Measurements from ENCODE around the genes ABI1 and RAB18.

DNA sequence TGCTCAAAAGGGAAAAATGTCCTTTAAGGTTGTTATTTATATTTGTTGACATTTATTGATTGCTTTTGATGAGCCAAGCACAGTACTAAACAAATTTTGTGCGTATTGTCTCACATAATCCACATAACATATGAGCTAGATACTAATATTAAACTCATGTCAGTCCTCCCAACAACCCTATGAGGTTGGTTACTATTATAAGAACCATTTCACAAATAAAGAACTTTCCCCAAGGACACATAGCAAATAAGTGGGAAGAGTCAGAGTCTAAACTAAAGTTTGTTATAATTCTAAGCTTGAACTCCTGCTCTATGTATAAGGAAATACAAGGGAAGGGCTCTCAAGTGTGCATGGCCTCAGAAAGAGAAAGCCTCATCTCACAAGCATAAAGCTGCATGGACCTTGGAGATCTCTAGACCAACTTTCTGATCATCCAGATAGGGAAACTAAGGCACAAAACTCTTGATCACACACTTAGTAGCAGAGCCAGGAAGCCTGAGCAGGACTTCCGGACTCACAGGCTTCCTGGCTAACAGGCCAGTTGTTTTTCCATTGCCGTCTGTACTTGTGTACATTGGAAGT lies 35.5 kb upstream of the OTUD1 start:
- PRO-cap = no peak

- PRO-cap = no peak
Observed at GRCh38 chr10:23446624-23447354, 7.9 kb downstream of the OTUD1 start.

DNA sequence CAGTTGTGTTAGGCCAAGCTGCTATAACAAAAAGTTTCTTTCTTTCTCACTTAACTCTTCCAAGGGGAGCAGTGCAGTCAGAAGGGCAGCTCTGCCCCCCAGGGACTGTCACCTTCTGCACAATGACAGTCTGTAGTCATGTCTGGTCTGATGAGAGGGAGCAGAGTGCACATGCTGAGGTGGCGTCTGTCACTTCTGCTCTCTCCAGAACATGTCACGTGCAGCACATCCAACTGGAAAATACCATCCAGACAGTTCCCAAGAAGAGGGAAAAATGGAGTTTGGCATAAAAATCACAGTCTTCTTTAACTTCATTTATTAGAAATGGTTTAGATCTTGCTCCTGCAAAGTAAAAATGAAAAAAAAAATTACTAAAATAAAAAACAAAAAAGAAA lies 11.0 kb downstream of the OTUD1 start:
- PRO-cap = no peak

- PRO-cap = no peak
Observed at GRCh38 chr10:24042023-24042581, 166.8 kb upstream of the KIAA1217 start.

DNA sequence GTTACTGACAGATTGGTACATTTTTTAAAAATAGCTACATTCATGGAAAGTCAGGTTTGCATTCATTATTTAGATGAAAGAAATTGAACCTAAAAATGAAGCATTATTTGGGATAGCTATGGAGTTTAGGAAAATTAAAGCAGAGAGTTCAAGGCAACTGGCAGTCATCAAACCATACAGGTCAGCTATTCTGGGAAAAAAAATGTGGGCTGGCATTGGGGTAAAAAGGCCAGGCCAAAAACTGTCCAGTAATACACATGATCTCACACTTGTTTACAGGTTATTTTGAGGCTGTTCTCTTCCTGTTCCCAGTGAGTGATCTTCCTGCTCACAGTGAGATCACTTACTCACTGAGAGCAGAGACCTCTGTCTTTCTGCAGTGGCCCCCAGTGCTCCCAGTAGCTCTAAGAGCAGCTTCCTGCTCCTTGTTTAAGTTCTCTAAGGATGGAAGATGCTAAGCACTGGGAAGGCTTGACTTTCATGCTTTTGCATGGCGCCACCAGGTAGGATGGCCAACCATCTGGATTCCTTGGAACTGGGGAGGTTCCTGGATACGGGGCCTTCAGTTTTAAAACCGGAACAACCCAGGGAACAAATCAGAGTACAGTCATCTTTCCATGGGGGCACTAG lies 93.6 kb upstream of the KIAA1217 start:
- PRO-cap = no peak

DNA sequence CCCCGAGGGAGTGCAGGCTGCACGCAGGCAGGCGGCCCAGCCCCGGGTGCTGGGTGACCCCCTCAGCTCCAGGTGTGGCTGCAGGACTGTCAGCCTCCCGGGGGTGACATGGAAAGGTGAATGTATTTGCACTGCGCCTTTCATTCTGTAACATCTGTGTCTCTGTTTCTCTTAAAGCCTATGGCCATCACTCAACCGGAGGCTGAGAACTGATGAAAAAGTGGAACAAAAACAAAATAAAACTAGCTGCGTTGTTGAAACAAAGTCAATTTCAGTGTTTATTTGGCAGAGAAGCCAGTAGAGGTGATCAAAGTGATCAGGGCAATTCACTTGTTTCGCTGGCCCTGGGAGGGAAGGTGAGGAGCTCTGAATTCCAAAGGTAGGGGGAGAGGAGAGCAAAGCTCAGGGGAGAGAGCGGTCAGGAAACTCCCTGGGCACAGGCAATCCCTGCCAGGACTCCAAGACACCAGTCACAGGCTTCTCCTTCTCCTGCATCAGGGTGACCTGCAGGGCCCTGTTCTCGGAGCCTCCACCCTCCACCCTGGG lies 6.9 kb upstream of the KIAA1217 start:
- PRO-cap = no peak

GRCh38 chr10:24202526-24202894 lies 6.4 kb upstream of the KIAA1217 start:
- PRO-cap = no peak

DNA sequence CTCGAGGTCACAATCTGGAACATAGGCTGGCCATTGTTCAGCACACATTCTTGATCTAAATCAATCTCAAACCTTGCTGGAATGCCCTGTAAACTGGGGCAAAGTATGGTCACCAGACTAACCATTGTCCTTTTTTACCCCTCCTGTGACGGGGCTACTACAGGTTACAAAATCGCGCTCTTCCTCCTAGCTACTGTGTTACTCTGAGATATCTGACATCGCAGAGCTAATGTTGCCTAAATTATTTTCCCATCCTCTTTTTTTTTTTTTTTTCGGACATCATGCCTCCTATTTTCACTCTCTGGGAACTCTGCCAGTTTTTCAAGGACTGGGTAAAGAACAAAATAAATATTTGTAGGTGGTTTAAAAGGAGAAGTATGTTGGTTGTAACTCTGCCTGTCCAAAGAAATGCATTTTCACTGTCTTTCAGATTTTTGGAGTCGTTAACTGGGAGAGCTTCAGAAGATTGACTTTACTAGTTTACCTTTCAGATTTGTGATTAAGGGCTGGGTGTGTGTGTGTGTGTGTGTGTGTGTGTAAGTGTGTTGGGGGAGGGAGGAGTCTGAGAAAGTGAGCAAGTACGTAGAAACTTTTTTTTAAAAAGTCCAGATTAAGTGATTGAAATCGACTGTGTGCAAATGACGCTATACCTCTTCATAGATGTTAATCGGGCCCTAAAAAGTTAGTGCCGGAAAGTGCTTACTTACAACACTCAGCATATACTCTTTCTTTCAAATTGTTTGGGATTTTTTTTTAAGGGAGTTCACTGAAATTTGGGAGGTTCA lies 881 bp upstream of the KIAA1217 start:
- PRO-cap = no peak

GRCh38 chr10:24382890-24384381 lies 174.5 kb downstream of the KIAA1217 start:
- PRO-cap = no peak

DNA sequence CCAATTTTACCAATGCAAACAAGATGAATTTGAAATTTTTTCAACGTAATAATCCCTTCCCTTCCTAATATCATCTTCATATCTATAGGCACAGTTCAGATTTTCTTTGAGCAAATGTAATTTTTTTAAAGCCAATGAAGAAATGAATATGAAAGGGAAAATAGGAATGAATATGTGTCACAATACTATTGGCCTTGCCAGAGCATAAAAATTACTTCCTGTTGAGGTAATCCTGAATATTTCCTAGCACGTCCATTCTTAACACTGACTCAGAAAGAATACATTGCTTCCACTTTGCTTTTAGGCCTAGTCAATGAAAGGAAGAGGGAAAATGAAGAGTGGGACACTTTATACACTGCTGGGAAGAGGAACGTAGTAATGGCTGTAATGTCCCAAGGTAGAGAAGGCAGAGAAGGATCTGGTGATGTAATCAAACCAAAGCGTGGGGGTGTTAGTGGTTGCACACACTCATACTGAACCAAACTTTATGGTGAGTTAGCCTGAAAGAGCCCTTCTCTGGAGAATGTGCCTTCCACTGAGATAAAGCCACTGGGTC lies 254.7 kb downstream of the KIAA1217 start:
- PRO-cap = no peak

- PRO-cap = bidirectional peak, plus-strand start at chr10:24465731, minus-strand start at chr10:24465551
Observed at GRCh38 chr10:24465225-24465894, 256.4 kb downstream of the KIAA1217 start.

GRCh38 chr10:24483388-24484212 lies 240.1 kb downstream of the ARHGAP21 start:
- PRO-cap = unidirectional peak, plus-strand start at chr10:24483943; unidirectional peak, plus-strand start at chr10:24483975

- PRO-cap = no peak
Observed at GRCh38 chr10:26486203-26486649, 48.1 kb downstream of the APBB1IP start.

DNA sequence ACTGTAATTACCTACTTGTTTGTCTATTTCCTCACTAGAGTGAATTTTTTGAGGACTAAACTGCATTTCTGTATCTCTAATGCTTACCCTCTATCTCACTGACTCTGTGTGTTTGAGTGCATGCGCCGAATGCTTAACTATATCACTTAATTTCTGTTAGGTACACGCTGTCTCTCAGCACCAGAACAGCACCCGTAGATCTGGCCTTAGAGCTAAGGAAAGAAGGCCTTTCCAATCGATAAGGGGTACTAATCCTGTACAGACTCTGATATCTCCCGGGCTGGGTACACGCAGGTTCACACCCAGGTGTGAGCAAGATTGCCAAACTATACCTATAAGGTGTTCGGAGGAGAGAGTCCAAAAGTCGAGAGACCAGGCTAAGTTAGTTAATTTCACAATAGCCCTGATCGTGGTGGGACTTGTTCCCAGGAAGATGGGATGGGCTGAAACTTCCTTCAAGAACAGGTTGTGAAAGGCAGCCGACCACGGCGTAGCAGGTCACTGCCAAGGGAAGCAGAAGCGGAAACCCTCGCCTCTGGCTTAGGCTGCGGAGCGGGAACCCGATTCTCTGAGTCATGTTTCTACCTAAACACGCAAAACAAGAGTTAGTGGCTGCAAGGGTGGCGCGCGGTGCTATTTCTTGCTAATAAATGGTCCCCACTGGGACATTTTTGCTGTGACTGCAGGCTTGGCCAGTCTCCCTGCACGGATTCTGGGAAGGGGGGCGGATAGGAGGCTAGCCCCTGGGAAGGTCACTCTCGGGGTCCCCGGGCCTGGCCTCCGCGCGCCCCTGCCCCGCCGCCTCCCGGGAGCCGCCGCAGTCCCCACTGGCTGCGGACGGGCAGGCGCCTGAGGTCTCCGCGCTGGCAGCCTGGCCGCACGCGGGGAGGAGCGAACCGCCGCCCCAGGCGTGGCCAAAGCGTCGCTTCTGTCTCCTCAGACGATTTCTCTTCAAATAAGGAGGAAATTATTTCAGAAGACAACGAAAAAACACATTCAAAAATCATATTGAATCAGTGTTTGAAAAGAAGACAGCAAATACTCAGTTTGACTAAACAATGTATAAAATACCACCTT lies 75.4 kb upstream of the PDSS1 start:
- PRO-cap = unidirectional peak, plus-strand start at position 501 of the sequence; unidirectional peak, minus-strand start at position 839 of the sequence

- PRO-cap = no peak
Observed at GRCh38 chr10:26682719-26683490, 14.6 kb upstream of the PDSS1 start.

GRCh38 chr10:26755224-26755889 lies 57.9 kb downstream of the PDSS1 start:
- PRO-cap = no peak

- PRO-cap = bidirectional peak, plus-strand start at chr10:26860693, minus-strand start at chr10:26860511; unidirectional peak, minus-strand start at chr10:26860896
Observed at GRCh38 chr10:26860464-26861114, at the start of gene ABI1. TSS of gene ABI1 (minus strand) at chr10:26860958.

DNA sequence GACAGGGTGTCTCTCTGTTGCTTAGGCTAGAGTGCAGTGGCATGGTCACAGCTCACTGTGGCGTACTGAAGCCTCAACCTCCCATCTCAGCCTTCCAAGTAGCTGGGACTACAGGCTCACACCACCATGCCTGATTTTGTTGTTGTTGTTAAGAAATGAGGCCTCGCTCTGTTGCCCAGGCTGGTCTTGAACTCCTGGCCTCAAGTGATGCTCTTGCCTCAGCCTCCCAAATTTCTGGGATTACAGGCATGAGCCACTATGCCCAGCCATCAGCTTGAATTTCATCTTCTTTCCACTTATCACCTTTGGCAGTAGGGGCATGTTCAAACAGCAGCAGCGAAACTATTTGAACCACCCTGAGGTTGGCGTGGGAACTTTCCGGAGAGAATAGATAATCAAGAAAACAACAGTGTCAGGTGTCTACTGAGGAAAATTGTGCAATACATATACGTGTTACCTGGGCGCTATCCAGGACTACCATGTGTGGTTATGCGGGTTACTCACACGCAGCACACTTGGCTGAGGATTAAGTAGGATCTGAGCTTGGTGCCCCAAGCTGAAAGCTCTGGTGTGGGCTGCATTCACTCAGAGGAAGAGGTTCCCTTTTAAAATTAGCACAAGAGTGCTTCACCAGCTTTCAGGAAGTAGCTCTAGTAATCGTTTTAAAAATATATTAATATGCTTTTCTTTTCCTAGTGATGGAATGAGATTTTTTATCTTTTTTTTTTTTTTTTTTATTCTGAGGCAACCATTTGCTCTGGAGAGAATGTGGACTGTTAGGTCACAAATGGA lies 8.7 kb upstream of the ABI1 start:
- PRO-cap = no peak

GRCh38 chr10:27319522-27320539 lies 79.2 kb upstream of the ACBD5 start:
- PRO-cap = no peak

DNA sequence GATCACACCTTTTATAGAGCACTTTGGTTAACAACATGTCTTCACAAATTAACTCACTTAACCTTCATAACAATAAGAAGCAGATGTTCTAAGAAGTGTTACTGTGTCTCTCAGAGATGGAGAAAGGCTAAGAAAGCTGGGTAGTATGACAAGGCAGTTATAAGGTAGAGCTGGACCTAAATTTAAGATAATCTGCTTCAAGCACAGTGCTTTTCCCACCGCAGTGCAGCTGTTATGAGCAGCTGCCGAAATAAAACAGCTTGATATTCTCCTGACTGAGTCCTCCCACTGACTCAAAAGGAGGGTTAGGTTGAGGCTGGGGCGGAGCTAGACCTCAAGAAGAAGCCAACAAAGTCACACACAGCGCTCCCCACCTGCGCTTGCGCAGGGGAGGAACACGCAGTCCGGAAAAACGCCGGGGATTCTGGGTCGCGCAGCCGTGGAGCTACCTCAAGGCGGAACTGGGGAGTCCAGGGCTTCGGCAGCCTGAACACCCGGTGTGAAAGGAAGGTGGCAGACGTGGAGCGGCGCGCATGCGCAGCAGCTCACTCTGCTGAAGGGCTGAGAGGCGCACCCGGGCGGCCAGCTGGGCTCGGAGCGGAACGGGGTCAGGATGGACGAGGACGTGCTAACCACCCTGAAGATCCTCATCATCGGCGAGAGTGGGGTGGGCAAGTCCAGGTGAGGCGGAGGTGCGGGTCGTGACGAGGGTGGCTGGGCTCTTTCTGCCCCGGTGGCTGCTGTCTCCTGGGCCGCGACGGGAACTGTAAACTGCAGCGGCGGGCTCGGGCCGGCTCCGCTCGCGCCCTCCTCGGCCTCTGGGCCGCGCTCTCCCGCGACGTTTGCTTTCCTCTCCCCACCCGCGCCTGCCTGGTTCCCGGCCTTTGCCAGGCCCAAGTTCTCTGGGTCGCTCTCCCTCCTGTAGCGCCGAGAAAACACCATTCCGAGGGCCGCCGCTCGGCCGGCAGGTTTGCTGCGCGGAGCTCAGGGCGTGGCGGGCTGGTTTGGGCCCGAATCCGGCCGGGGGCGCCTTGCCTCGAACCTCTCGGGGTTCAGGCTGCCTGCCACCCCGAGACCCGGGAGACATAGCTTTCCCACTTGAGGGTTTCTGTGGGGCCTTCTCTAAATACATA lies at the start of gene RAB18:
Gene RAB18 (plus strand): TSS at position 548 of the 1,133 bp plus-strand sequence.
- PRO-cap = bidirectional peak, plus-strand start at position 503 of the sequence, minus-strand start at position 382 of the sequence; unidirectional peak, minus-strand start at position 820 of the sequence